ENCODE measurements around a stretch of chr2.

DNA sequence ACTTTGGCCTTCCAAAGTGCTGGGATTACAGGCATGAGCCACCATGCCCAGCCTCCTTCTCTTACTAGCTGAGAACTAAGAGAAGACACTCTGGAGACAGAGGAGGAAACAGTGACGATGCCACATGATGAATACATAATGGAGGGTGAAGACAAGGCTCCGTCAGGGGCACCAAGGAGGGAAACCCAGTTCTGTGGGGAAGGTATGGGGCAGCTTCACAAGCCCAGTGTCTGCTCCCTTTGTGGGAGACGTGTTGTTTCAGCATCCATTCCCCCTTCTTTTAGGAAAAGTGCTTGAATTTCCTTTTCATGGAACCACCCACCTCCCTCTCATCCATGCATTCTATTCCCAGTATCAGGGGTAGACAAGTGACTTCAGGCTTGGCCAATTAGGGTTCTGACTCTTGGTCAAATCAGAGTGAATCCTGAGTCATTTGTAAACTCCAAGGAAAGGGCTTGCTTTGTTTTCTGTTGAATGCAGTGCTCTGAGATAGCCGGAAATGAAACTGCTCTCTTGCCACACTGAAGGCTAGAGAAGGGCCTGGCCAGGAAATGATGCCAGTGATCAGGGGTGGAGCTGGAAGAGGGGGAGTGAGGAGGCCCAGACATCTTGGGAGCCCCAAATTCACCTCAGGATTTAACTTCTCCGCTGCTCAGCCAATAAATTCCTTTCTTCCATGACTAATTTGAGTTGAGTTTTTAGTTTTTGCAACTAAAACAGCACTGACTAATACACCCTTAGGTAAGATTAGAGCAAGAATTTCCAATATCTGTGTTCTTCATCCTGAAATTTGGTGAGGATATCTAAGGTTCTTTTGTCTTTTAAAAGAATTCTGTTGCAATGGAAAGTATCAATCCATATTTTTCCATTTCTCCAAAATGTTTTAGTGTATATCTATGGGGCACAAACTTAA is 23.6 kb downstream of the TMEM127 start:
- RRBS = no CpG with 5 or more reads among the region's 5 CpGs

DNA sequence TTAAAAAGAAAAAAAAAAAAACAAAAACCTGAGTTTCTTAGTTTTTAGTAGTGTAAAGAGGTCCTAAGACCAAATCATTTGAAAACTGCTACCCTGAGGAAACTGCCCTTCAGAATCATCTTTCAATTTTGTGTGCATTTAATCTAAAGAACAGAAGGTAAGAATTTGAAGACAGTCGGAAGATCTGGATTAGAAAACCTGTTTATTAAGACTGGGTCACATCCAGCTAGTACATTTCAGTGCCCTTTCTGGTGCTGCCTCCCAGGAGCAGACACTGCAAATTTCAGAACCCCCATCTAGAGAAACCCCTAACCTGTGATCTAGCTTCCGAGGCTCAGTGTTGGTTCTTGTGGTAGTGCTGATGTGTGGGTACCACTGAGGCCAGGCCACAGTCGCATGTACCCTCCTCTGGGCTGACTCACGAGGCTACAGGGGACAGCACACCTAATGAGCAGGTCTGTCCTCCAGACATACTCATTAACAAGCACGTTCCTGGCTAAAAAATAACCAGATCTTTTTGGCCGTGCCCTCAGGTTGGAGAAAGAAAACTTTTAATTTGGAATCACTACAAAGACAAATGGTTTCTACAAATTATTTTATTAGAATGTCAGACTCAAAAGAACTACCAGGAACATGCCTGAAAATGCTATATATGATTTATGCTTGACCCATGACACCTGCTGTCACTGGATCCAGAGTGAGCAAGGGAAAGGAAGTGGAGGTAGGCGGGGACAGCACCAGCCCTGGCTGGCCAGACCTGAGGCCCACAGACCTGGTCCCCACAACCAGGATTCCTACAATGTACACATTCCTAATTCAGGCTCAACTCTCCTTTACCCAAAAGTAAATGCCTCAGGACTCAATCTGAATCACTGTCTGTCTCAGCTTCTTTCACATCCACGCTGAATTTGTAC is 8.4 kb downstream of the CIAO1 start:
- RRBS = no CpG with 5 or more reads among the region's 8 CpGs

- RRBS = no CpG with 5 or more reads among the region's 9 CpGs
Observed at GRCh38 chr2:96533251-96534200, 3.0 kb upstream of the ARID5A start.

DNA sequence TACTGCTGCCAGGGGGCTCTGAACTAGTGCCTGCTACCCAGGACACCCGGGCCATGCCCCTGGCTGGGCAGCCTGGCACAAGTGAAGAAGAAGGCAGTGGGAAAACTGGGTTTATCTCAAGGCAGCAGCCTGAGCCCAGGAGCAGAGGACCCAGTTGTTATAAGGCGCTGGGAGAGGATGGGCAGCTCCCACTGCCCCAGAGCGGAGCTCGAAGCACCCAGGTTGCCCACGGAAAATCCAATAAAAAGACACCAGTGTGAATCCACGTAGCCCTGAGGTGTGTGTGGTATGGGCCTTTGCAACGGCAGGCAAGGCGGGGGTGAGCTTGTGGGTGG is 15.8 kb downstream of the ARID5A start:
- RRBS = no CpG with 5 or more reads among the region's 8 CpGs

GRCh38 chr2:96706969-96707259 is 33.0 kb downstream of the LMAN2L start:
- RRBS = no CpG with 5 or more reads among the region's 2 CpGs

DNA sequence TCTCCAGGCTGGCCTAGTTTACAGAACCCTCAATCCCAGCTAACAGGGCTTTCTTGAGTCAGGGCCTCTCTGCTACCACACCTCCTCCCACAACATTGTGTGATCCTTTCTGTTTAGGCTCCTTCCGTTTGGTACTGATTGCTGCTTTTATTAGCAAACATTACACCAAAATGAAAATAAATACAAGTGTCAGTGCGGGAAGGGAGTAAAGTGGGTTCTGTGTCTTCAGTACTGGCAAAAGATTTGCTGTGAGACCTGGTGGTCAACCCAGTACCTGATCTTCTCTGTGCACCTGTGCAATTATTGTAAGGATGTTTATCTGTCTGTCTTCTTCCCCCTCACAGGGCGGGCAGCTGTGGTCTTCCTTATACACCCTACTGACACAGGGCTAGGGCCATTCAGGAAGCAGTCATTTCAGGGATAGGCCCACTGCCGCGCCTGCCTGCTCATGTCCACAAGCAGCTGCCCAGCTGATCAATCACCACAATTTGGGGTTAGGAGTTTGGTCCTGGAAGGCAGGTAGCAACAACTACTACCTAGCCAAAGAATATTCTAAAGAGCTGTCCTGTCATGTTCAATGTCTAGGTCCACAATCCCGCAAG is 1.3 kb upstream of the CNNM4 start:
- RRBS = no CpG with 5 or more reads among the region's 6 CpGs

DNA sequence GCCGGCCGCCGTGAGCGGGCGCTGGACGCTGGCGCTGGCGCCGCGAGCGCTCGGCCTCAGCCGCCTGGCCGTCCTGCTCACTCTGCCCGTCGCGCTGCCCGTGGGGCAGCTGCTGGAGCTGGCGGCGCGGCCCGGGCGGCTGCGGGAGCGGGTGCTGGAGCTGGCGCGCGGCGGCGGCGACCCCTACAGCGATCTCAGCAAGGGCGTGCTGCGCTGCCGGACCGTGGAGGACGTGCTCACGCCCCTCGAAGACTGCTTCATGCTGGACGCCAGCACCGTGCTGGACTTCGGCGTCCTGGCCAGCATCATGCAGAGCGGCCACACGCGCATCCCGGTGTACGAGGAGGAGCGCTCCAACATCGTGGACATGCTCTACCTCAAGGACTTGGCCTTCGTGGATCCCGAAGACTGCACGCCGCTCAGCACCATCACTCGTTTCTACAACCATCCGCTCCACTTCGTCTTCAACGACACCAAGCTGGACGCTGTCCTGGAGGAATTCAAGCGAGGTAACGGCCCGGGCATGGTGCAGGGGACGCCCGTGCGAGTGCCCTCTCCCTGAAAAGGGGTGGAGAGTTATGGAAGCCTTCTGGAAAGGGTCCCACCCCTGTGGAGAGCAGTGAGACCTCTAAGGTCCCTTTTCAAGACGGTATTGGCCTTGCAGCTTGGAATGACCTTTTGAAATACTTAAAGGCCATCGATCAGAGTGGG is 1.1 kb downstream of the CNNM3 start:
- RRBS = 3% methylated on average over 19 of the region's 67 CpGs

- RRBS = no CpG with 5 or more reads among the region's 30 CpGs
Observed at GRCh38 chr2:96832507-96833811, 10.9 kb downstream of the ANKRD23 start.

GRCh38 chr2:96868874-96869692 is 797 bp downstream of the SEMA4C start:
- RRBS = 1% methylated on average over 22 of the region's 89 CpGs

DNA sequence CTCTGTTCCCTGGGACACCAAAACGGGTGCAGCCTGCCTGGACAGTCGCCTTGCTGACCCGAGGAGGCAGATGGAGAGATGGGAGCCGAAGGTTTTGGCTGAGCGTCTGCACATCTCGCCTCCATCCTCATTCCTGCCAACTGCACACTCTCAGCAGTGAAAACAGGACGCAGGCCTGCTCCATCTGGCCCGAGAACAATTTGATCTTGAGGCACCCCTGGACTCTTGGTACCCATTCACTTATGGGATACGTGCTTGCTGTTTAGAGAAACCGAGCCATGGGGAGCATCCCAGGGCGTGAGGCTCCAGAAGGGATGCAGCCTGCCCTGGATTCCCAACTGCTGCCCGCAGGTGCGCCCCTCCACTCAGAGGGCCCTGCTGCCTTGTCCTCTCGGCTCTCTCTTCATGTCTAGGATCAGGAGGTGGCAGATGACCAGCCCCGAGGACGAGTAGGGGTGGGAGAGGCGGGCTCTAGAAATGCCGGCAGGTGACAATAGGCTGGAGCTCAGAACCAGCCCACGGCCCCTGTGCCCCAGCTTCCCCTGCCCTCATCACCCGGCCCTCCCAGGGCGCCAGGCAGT is 9.1 kb upstream of the SEMA4C start:
- RRBS = 86% methylated on average over 2 of the region's 21 CpGs

DNA sequence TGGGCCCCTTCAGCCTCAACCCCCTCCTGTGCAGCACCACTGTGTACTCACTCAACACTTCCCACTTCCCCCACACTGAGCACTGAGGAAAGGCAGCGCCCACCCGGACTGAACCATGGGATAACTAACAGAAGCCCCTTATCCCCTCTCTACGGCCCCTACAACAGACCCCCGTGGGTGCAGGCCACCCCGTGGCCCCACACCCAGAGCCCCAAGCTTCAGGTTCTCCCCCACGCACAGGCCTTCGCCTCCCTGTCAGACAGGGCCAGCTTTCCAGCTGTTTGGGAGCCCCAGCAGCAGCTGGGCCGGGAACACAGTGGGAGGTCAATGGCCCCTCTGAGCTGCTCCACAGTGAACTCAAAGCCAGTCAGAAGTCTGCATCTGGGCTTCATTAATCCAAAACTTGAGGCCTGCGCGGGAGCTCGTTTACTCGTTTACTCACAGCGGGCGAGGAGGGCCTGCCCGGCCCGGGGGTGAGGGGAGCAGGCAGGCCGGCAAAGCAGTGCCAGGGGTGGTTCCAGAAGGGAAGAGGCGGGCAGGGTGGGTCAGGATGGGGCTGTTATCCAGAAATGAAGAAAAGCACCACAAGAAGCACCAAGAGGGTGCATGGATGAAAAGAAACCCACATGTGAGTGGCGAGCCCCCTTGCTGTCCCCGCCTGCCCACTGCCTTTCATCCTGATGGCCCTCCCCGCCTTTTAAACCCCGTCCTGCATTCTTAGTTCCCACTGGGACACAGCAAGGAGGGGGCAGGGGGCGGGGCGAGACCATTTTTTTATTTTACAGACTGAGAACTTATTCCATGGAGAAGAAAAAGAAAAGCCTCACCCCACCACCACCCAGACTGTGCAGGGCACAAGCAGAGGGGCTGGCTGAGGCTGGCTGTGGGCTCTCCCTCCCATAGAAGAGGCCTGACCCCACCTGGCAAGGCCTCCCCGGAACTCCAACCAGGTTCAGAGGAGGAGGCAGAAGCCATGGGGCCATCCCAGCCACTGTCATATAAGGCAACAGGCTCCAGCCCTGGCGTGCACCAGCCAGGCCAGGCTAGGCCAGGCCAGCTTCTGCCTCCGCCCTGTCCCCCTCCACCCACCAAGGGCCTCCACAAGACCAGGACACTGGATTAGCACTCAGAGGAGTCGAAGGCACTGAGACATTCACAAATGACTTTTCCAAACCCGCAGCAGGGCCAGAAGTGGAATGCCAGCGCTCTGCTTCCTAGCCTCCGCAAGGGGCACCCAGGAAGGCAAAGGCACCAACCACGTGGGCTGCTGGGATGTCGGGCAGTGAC is 37.1 kb upstream of the SEMA4C start:
- RRBS = no CpG with 5 or more reads among the region's 33 CpGs

- RRBS = no CpG with 5 or more reads among the region's 10 CpGs
Observed at GRCh38 chr2:97211394-97212485, 98.8 kb downstream of the ANKRD36 start.

GRCh38 chr2:97538037-97538416 is 51.6 kb downstream of the ANKRD36B start:
- RRBS = no CpG with 5 or more reads among the region's 4 CpGs

DNA sequence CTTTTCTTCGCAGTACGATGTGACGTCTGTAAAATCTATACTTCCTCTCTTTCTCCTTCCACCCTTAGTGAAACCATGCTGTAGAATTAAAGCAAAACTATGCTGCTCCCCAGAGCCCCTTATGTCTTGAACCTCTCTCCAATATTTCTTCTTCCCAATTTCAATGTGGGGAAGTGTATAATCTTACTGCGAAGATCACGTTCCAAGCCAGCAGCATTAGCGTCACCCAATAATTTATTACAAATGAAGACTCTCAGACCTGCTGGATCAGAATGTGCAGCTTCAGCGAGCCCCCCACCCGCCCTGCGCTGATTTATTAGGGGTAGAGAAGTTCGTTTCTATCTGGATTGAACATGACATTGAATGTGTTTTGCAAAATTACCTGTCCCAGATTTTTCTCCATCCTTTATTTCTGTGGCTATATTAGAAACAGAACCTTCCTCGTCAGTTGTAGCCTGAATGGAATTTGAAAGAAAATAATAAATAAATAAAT is 36.8 kb downstream of the ANKRD36B start:
- RRBS = no CpG with 5 or more reads among the region's 11 CpGs

- RRBS = no CpG with 5 or more reads among the region's 7 CpGs
Observed at GRCh38 chr2:97556608-97557358, 32.9 kb downstream of the ANKRD36B start.

GRCh38 chr2:97805211-97805986 is 92.0 kb downstream of the ZAP70 start:
- RRBS = no CpG with 5 or more reads among the region's 6 CpGs

GRCh38 chr2:98084501-98085275 is 2.3 kb upstream of the VWA3B start:
- RRBS = no CpG with 5 or more reads among the region's 7 CpGs

GRCh38 chr2:98280341-98280747 is 65.9 kb upstream of the CNGA3 start:
- RRBS = no CpG with 5 or more reads among the region's 11 CpGs

DNA sequence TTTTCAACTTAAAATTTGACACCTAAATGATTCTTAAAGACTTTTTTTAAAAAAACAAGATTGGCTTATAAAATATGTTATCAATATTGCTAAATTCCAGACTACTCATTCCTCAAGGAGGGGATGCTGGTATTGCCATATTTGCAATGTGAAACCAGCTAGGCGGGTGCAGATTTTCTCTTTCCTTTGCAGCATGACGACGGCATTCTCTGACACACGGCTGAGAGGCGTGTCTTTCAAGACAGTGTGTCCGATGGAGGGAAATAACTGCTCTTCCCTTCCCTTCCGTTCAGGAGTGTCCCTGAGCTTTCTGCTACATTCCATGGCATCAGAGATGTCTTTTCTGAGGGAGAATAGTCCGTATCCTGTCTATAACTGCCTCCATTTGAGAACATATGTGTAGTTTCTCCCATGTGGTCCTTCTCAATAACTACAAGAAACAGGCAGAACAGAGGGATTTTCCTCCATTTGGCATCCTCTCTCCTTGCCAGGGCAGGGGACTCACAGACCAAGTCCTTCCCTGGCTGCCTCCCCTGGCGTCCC is 38.1 kb upstream of the CNGA3 start:
- RRBS = no CpG with 5 or more reads among the region's 9 CpGs

- RRBS = 99% methylated on average over 8 of the region's 24 CpGs
Observed at GRCh38 chr2:98538712-98539997, 69.2 kb downstream of the COA5 start.

All from pericardium (tissue), 1 donor.